ENCODE results near the gene LTBP4.

GRCh38 chr19:40218492-40218883 is 304 bp upstream of the TTC9B start:
- RRBS, result no CpG with 5 or more reads among the region's 9 CpGs

GRCh38 chr19:40249424-40250233 is 23.1 kb upstream of the CCNP start:
- RRBS, result no CpG with 5 or more reads among the region's 20 CpGs

- RRBS, result no CpG with 5 or more reads among the region's 6 CpGs
Observed at GRCh38 chr19:40316238-40316580, 31.1 kb upstream of the AKT2 start.

DNA sequence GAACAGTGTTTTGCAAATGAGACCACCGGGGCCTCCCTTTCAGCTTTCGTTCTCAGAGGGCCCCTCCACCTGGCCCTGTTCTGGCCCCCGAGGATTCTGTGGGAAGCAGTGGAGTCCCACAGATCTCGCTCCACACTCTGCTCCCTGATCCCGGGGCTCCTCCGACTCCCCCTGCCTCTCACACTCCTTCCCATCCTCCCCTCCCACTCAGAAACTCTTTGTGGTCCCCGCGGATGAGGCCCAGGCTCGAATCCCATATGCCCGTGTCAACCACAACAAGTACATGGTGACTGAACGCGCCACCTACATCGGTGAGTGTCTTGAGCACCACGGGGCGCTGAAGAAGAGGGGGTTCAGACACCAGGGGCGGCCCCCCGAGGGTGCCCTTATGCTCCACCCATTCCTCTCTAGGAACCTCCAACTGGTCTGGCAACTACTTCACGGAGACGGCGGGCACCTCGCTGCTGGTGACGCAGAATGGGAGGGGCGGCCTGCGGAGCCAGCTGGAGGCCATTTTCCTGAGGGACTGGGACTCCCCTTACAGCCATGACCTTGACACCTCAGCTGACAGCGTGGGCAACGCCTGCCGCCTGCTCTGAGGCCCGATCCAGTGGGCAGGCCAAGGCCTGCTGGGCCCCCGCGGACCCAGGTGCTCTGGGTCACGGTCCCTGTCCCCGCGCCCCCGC is 12.3 kb downstream of the HIPK4 start:
- RRBS, result no CpG with 5 or more reads among the region's 34 CpGs

DNA sequence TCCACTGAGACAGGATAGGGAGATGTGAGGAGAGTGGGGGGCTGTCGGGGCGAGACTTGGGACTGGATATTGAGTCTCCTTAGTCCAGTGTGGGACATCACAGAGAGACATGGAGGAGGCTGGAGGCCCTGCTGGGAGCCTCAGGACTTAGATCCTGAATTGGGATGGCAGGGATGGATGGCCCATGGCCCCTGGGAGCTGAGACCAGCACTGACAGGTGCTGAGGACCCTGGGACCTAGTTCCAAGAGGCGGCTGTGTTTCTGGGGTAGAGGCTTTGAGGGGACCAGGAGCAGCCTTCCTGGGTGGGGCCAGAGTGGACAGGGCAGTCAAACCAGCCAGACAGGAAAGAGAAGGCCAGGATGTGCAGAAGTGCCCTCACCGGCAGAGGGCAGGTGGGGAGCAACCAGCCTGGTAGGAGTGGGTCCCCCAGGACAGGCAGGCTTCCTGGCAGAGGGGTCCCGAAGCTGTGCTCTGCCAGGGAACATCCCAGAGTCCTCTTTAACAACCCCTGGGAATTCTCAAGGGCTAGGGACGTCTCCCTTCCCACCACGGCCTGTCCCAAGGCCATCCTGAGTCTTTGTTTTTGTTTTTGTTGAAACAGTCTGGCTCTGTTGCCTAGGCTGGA is 2.8 kb upstream of the HIPK4 start:
- RRBS, result no CpG with 5 or more reads among the region's 7 CpGs

DNA sequence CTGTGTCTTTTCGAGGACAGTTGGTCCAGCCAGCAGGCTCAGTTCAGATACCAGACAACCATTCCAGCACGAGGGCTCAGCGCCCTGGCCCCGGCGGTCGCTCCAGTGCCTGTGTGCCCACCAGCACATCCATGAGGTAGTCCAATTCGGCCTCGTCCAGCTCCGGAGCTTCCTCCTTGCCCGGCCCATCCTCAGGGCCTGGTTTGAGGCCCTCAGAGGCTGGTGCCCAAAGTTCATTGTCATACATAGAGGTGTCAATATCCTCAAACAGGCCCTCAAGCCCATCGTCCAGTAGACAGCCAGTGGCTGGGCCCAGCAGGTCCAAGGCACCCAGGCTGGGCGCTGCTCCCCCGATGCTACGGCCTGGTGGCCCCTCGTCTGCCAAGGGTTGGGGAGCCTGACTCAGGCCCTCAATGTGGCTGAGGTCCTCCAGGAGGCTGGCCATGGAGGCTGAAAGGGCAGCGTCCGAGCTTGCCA is 3.0 kb downstream of the SERTAD1 start:
- RRBS, result 90% methylated on average over 6 of the region's 17 CpGs

DNA sequence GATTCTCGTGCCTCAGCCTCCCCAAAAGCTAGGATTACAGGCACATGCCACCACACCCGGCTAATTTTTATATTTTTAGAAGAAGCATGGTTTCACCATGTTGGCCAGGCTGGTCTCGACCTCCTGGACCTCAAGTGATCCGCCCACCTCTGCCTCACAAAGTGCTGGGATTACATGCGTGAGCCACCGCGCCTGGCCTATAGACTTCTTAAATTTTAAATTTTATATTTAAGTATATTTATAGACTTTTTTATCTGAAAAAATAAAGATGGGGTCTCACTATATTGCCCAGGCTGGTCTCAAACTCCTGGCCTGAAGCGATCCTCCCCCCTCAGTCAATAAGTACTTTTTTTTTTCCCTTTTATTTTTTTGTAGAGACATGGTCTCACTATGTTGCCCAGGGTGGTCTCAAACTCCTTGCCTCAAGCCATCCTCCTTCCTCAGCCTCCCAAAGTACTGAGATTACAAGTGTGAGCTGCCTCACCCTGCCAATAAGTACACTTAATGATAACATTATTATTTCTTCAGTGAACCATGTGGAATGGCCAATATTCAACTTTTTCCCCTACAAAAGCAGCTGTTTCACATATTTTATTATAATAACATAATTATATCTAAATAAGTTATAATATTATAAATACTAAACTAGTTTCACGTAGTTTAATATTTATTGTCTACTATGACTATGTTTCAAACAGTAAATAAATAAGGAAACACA is 1.8 kb downstream of the SERTAD1 start:
- RRBS, result no CpG with 5 or more reads among the region's 9 CpGs

DNA sequence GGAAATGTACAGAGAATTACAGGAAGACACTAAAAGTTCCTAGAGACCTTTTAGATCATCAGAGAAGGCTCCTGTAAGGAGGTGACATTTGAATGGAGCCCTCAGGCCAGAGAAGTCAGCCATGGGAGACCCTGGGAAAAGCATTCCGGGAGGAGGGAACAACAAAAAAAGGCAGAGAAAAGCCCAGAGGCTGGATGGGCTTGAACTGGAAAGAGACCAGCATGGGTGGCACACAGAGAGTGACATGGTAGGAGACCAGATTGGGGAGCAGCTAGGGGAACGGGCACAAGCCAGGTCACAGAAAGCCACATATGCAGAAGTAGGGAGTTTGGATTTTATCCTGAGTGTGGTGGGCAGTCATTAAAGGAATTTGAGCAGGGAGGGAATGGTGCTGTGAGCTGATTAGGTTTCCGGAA is 1.2 kb downstream of the SERTAD1 start:
- RRBS, result no CpG with 5 or more reads among the region's 3 CpGs

GRCh38 chr19:40426495-40426862 is 687 bp upstream of the SERTAD1 start:
- RRBS, result no CpG with 5 or more reads among the region's 11 CpGs

DNA sequence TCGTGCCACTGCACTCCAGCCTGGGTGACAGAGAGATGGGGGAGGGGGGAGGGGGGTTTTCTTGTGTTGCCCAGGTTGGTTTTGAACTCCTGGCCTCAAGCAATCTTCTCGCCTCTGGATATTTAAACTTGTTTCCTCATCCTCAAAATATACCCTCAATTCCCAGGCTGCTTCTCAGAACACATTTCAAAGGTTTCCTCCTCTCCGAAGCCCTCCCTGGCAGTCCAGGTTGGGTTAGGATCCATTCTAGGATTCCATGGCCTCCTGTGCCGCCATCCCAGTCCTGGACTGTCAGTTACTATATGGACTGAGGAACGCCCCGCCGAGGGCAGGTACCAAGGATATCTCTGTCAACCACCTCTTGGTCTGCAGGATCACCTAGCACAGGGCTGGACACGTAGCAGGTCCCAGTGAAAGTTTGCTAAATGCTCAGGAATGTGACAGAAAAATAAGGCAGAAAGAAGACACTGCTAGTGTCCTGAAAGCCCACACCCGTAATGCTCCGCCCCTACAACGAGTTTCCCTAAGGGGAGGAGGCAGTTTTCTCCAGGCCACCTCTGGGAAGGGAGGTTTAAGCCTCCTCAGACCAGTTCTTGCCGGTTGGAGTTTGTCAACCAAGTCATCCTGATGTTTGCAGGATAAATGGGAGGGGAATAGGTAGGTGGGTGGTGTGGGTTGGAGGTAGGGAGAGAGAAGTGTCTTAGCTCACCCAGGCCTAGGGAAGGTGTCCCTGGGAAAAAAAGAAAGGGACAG is 1.6 kb upstream of the SERTAD3 start:
- RRBS, result no CpG with 5 or more reads among the region's 12 CpGs

DNA sequence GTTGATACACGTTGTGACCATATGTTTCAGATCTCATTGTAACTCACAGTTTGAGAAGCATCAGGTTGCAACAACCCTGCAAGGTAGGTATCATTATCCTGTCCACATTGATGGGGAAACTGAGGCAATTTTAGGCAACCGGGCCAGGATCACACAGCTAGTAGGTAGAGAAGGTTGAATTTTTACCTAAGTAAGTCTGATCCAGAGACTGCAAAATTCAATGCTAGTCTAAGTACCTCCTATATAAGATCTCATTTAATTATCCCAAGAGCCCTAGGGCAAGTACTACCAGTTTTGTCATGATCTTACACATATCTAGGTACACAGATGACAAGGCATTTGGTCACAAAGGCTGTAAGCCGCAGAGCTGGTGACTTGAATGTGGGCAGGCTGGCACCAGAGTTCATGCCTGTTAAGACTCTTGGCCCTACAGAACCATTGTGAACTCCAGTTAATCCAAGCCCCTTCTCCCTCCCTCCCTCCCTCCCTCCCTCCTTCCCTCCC is 2.4 kb downstream of the BLVRB start:
- RRBS, result no CpG with 5 or more reads among the region's 3 CpGs

GRCh38 chr19:40599292-40599823 is 1.8 kb upstream of the LTBP4 start:
- RRBS, result no CpG with 5 or more reads among the region's 9 CpGs

GRCh38 chr19:40600926-40601830 is at the start of gene LTBP4:
Gene LTBP4 (plus strand): TSS chr19:40601369.
- RRBS, result 2% methylated on average over 32 of the region's 83 CpGs

DNA sequence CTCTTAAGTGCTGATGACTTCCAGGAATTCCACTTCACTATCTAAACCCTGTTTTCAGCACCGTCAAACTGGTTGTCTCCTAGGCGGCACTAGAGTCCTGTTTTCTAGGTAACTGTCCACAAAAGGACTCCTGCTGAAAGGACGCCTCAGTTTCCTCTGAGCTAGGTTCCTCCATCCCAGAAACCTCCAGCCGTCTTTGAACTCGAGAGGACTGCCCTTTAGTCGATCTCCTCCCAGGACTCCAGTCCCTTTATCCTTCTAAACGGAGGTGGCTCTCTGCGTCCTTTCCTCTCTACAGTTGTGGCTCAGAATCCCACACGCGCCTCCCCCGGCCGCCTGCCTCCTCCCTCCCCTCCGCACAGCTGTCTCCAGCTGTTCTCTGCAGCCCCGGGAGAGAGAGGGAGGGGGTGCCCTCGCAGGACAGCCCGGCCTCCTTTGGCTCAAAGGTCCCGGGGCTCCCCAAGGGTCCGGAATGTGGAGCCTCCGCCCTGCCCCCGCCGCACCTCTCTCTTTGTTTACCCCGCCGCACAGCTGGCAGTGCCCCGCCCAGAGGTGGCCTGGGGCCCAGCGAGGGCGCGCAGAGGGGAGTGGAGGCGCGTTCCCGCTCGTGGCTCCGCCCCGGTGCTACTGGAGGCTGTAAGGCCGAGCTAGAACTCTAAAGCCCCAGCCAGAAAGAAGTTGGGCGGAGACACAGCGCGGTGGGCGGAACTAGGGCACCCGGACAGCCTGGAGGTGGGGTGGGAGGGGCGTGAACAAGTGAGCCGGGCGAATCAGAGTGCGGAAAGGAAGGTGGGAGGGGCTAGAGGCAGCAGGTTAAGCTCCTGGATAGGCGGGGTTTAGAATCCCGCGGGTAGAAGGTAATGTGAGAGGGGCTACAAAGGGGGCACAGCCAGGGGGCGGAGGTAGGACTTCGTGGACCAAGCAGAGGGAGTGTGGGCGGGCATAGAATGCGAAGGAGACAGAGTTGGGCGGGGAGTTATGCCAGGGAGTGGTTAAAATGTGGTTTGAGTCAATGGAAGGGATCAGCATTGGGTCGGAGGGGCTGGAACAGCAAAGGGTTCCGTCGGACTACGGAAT is 2.6 kb downstream of the LTBP4 start:
- RRBS, result 1% methylated on average over 12 of the region's 55 CpGs

GRCh38 chr19:40687399-40688204 is 2.8 kb downstream of the NUMBL start:
- RRBS, result no CpG with 5 or more reads among the region's 15 CpGs

GRCh38 chr19:40714494-40714911 is 2.2 kb downstream of the COQ8B start:
- RRBS, result no CpG with 5 or more reads among the region's 7 CpGs

- RRBS, result 4% methylated on average over 6 of the region's 25 CpGs
Observed at GRCh38 chr19:40714912-40715309, 1.8 kb downstream of the COQ8B start.

- RRBS, result no CpG with 5 or more reads among the region's 11 CpGs
Observed at GRCh38 chr19:40846751-40847567, 3.3 kb downstream of the CYP2A6 start.

DNA sequence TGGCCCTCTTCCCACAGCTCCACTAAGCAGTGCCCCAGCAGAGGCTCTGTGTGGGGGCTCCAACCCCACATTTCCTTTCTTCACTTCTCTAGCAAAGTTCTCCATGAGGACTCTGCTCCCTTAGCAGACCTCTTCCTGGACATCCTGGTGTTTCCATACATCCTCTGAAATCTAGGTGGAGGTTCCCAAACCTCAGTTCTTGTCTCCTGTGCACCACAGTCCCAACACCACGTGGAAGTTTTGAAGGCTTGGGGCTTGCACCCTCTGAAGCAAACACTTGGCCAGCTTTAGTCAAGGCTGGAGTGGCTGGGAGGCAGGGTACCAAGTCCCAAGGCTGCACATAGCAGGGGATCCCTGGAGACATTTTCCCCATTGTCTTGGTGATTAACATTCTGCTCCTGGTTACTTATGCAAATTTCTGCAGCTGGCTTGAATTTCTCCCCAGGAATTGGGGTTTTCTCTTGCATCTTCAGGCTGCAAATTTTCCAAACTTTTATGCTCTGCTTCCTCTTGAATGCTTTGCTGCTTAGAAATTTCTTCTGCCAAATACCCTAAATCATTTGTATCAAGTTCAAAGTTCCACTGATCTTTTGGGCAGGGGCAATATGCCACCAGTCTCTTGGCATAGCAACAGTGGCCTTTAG is 10.3 kb upstream of the CYP2B6 start:
- RRBS, result no CpG with 5 or more reads among the region's 1 CpG

DNA sequence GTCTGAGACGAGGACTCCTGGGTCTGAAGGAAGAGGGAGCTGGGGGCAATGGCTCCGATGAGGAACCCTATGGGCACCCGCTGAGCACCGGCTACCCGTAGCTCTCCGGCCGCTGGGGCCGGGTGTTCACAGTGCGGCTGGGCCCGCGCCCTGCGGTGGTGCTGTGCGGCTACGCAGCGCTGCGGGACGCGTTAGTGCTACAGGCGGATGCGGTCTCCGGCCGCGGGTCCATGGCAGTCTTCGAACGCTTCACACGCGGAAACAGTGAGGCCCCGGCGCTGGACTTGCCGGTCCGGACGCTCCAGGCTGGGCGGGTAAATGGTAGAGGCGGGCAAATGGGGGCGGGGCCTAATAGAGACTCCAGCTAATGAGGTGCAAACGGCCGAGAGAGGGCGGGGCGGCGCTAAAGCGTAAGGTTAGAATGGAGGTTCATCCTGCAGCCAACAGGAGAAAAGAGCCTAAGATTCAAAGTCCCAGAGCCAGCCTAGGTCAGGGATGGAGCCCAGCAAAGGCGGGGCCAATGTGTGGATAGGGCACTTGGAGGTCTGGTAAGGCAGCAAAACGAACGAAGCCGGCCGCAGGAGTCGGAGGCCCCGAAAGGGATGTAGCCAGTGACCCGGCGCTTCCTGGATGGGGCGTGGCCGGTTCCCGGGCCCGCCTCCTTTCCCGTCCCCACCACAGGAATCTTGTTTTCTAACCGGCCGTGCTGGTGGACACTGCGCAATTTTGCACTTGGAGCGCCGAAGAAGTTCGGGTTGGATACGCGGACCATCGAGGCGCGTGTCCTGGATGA is 21.3 kb downstream of the CYP2F1 start:
- RRBS, result 46% methylated on average over 9 of the region's 66 CpGs

Measured in BE2C (cell line).